ENCODE data around the gene DPP8.

- PRO-cap, 6 experiments, result no peak in any of the 6 experiments
- RAMPAGE, long total RNA, 2 experiments, result no peak in any of the 2 experiments
- RRBS, result 2% methylated on average over 4 of the region's 9 CpGs
Observed at GRCh38 chr15:65270665-65271276, 15.9 kb downstream of the PARP16 start.

DNA sequence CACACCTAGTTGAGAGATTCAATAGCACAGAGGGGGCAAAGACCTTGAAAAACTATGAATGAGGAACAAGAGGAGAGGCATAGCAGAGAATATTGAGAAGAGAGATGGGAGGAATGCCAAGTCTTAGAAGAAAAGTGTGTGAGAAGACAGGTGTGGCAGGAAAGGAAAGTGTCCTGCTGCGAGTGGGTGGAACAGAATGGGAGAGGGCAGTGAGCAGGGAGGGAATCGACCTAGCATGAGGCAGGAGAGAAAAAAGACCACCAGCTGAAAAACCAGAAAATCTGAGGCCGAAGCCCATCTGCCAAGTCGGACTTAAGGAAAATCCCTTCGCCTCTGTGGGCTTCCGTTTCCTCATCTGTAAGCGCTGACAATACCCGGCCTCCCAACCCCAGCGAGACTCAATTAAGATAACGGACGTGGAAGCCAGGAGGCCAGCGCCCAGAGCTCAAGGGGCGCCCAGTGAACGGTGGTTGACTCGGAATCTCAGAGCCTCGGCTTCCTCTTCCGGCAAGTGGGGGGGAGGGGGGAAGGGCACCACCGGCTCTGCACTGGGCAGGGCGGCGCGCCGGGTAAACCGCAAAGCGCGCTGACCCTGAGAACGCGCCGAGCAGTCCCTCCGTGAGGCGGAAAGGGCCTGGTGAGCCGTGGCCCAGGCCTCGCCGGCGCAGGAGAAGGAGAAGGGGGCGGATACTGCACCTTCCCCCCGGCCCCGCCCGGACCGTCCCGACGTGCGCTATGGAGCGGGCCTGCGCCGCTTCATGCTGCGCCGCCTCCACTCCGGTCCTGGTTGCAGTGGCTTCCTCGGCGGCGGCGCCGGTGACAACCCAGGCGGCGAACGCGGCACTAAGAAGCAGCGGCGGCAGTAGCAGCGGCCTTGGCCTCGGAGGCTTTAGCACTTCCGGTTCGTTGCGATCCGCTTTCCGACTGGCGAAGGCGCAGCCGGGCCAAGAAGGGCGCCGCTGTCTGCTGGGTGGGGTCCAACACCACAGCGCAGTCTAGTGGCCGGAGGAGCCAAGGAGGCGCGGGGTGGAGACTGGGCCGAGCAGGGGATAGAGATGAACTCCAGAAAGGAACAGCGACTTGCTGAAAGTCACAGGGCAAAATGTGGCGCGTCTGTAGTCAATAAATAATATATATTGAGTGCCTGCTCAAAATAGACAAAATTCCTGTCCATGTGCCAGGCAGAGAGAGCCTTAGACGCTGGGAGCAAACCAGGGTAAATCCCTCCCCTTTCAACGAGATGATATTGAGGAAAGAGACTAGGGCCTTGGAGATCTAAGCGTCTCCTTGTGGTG lies at the start of gene DPP8:
Gene DPP8, minus strand, starts transcription at position 900 of the 1,295 bp plus-strand sequence.
- PRO-cap, 6 experiments, result peak in 6 of 6 experiments; most common plus-strand start position 510 of the sequence (in 3); most common minus-strand start position 891 of the sequence (in 6)
- RAMPAGE, long total RNA, 2 experiments, result start-site peak on the minus strand in 2 of 2 experiments, centred at positions 873 to 876 of the sequence, 184 to 213 reads per replicate
- RRBS, result 1% methylated on average over 42 of the region's 82 CpGs

DNA sequence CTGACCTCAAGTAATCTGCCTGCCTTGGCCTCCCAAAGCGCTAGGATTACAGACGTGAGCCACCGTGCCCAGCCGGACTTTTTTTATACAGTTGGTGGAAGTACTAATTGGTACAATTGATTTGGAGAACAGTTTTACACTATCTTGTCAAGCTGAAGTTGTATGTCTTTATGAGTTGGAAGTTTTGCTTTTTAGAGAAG lies 9.1 kb downstream of the HACD3 start:
- PRO-cap, 6 experiments, result no peak in any of the 6 experiments
- RAMPAGE, long total RNA, 2 experiments, result no peak in any of the 2 experiments
- RRBS, result no CpG with 5 or more reads among the region's 4 CpGs

- PRO-cap, 6 experiments, result no peak in any of the 6 experiments
- RAMPAGE, long total RNA, 2 experiments, result no peak in any of the 2 experiments
- RRBS, result no CpG with 5 or more reads among the region's 2 CpGs
Observed at GRCh38 chr15:65550673-65551007, 20.4 kb downstream of the HACD3 start.

DNA sequence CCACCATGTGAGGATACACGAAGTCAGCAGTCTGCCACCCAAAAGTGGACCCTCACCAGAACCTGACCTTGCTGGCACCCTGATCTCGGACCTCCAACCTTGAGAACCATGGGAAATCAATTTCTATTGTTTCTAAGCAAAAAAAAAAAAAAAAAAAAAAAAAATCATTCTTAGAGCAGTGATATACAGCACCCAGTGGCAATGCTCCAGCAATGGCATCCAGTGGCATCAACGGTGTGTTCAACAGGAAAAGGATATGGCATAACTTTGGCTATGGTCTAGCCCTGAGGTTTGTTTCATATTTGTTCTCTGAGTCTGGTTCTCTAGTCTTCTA lies 19.3 kb downstream of the DENND4A start:
- PRO-cap, 6 experiments, result no peak in any of the 6 experiments
- RAMPAGE, long total RNA, 2 experiments, result no peak in any of the 2 experiments
- RRBS, result no CpG with 5 or more reads among the region's 3 CpGs

DNA sequence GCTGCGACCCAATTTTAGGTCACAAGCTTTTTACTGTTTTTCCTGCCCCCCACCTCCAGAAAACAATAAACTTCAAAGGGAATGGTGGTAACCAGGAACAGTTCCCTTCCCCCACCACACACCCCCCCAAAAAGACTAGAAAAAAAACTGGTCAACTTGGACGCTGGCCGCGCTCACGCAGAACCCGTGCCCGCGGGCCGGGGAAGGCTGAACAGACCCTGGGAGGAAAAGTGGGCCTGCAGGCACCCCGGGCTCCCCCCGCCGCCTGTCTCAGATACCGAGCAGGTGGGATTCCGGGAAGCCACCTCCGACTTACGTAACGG lies 791 bp downstream of the DENND4A start:
- PRO-cap, 6 experiments, result peak in 3 of 6 experiments; most common minus-strand start position 272 of the sequence (in 2)
- RAMPAGE, long total RNA, 2 experiments, result no peak in any of the 2 experiments
- RRBS, result 1% methylated on average over 6 of the region's 17 CpGs

- PRO-cap, 6 experiments, result no peak in any of the 6 experiments
- RAMPAGE, long total RNA, 2 experiments, result no peak in any of the 2 experiments
- RRBS, result no CpG with 5 or more reads among the region's 3 CpGs
Observed at GRCh38 chr15:65827142-65827528, 35.0 kb upstream of the DENND4A start.

- PRO-cap, 6 experiments, result no peak in any of the 6 experiments
- RAMPAGE, long total RNA, 2 experiments, result no peak in any of the 2 experiments
- RRBS, result no CpG with 5 or more reads among the region's 2 CpGs
Observed at GRCh38 chr15:65828522-65829130, 36.5 kb upstream of the DENND4A start.

DNA sequence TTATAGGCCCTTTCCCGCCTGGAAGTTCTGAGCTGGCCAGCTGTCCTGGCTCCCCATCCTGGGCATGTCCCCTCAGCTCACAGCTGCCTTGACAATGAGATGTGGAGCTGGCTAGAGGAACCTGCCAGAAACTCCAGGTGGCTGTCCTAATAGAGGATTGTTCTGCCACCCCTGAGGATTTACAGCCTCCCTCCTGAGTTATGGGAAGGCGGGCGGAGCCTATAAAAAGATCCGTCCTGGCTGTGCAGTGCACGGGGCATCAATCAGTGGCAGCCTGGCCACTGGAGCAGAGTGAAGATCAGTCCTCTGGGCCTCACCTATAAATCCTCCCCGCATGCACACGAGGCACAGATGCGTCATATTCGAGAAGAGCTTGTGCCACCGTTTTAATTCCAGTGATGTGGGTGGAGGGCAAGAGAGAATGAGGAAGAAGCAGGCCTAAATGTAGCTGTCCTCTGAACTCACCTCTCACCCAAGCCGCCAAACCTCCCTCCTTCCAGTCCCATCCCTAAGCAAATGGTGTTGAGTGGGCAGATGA lies 90.0 kb downstream of the MEGF11 start:
- PRO-cap, 6 experiments, result no peak in any of the 6 experiments
- RAMPAGE, long total RNA, 2 experiments, result no peak in any of the 2 experiments
- RRBS, result no CpG with 5 or more reads among the region's 11 CpGs

DNA sequence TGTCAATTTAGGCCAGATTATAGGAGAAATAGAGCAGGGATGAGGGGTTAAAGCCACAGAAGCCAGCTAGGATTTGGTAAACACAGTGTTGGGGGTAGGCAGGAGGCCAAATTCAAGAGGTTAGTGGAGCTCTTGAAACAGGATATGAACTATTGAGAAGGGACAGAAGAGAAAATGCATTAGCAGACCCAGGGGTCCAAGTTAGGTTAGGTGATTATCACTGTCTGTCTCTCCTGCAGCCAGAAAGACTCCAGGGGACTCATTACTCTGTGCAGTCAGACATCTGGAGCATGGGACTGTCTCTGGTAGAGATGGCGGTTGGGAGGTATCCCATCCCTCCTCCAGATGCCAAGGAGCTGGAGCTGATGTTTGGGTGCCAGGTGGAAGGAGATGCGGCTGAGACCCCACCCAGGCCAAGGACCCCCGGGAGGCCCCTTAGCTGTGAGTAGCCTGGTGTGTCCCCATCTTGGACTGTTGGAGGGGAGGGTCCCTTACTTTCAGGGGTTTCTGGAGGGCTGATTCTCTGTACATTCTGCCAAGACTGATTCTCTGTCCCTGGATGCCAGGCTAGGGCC lies 12.7 kb downstream of the SNAPC5 start:
- PRO-cap, 6 experiments, result no peak in any of the 6 experiments
- RAMPAGE, long total RNA, 2 experiments, result no peak in any of the 2 experiments
- RRBS, result no CpG with 5 or more reads among the region's 3 CpGs

GRCh38 chr15:66501735-66502187 lies 2.9 kb downstream of the RPL4 start:
- PRO-cap, 6 experiments, result no peak in any of the 6 experiments
- RAMPAGE, long total RNA, 2 experiments, result no peak in any of the 2 experiments
- RRBS, result no CpG with 5 or more reads among the region's 6 CpGs

GRCh38 chr15:66649174-66649715 lies 52.8 kb upstream of the SMAD6 start:
- PRO-cap, 6 experiments, result no peak in any of the 6 experiments
- RAMPAGE, long total RNA, 2 experiments, result no peak in any of the 2 experiments
- RRBS, result no CpG with 5 or more reads among the region's 10 CpGs

DNA sequence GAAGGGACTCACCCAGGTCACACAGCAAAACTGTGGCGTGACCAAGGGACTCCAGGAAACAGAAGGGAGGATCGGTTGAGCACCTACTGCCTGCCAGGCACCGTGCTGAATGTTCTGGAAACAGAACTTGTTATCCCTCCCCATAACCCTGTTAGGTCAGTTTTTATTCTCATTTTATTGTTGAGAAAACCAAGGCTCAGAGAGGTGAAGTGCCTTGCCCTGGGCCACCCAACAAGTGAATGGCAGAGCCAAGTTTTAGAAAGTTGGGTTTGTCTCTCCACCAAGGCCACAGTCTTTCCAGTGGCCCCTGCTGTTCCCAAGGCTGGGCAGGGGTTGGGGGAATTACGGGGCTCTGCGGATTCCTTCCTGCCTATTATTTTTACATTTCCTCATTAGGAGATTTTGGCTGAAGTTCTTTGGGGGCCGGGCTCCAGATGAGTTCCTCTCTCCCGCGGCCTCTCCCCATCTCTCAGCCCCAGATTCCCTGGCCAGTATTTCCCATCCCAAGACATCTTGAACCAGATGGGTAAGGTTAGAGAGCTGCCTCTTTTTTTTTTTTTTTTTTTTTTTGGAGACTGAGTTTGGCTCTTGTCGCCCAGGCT lies 44.1 kb upstream of the SMAD6 start:
- PRO-cap, 6 experiments, result peak in 1 of 6 experiments; most common plus-strand start position 409 of the sequence (in 1); most common minus-strand start position 318 of the sequence (in 1)
- RAMPAGE, long total RNA, 2 experiments, result no peak in any of the 2 experiments
- RRBS, result no CpG with 5 or more reads among the region's 9 CpGs

- PRO-cap, 6 experiments, result peak in 6 of 6 experiments; most common plus-strand start chr15:66701254 (in 4); most common minus-strand start chr15:66701290 (in 1)
- RAMPAGE, long total RNA, 2 experiments, result no peak in any of the 2 experiments
- RRBS, result 2% methylated on average over 26 of the region's 60 CpGs
Observed at GRCh38 chr15:66701128-66701814, 765 bp upstream of the SMAD6 start.

GRCh38 chr15:66746148-66746903 lies 44.3 kb downstream of the SMAD6 start:
- PRO-cap, 6 experiments, result peak in 1 of 6 experiments; most common minus-strand start chr15:66746343 (in 1)
- RAMPAGE, long total RNA, 2 experiments, result no peak in any of the 2 experiments
- RRBS, result no CpG with 5 or more reads among the region's 10 CpGs

DNA sequence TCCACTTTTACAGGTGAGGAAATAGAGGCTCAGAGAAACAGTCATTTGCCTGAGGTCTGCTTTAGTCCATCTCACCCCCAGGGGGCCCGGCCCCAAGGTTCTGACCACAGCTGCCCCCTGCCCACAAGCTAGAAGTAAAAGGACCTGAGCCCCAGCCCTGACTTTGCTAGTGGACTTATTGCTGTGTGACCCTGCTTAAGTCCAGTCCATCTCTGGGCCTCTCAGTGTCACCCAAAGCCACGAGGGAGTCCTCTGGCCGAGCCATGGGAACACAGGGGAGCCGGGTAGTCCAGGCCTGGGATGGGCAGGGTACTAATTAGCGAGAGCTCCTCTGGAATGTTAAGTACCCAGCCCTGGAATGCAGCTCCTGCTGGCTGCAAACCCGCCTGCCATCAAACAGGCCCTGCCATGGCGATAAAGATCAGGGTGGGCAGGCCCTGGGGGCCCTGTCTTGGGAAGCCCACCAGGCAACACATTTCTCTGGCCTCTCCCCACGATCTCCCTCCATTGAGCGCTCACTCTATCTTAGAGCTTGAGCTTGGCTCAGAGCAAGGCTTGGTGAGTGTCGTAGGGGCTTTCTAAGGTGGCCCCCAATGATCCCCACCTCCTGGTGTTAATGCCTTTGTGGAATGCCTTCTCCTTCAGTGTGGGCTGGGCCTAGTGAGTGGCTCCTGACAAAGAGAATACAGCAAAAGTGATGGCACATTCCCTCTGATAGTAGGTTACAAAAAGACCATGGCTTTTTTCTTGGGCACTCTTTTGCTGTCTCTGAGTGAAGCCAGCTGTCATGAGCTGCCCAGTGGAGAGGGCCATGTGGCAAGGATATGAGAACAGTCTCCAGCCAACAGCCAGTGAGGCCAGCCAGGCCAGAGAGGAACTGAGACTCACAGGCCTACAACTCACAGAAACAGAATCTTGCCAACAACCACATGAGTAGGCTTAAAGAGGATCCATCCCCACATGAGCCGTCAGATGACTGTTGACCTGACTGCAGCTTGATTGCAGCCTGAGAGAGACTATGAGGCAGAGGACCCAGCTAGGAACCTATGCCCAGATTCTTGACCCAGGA lies 133.1 kb downstream of the SMAD6 start:
- PRO-cap, 6 experiments, result no peak in any of the 6 experiments
- RAMPAGE, long total RNA, 2 experiments, result no peak in any of the 2 experiments
- RRBS, result no CpG with 5 or more reads among the region's 11 CpGs

- PRO-cap, 6 experiments, result no peak in any of the 6 experiments
- RAMPAGE, long total RNA, 2 experiments, result no peak in any of the 2 experiments
- RRBS, result no CpG with 5 or more reads among the region's 6 CpGs
Observed at GRCh38 chr15:67061998-67062912, 3.1 kb upstream of the SMAD3 start.

DNA sequence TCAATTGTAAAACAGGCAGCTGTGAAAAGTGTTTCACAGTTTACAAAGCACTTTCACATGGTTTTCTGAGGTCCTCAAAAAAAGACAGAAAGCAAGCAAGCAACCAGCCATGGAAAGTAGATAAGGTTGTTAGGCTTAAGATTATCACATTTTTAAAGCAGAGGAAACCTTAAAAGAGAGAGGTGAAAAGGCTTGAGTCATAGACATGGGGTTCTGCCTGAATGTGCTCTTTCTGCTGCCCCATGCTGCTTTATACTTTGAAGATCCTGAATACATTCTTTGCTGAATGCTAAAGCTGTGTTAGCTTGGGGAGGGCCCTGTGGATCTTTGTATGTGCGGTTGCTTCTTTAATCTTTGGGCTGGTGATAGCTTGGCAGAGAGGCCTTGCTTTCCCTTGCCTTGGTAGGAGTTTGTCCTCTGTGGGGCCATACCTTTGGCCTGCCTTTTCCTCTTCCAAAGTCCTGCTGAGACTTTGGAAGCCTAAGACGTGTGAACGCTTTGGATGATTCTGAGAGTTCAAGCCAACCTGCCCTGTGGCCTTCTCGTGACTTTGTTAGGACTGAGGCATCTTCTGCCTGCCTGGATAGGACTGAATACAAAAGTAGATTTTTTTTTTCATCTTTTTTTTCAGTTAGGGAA lies 2.7 kb downstream of the SMAD3 start:
- PRO-cap, 6 experiments, result no peak in any of the 6 experiments
- RAMPAGE, long total RNA, 2 experiments, result no peak in any of the 2 experiments
- RRBS, result no CpG with 5 or more reads among the region's 4 CpGs

DNA sequence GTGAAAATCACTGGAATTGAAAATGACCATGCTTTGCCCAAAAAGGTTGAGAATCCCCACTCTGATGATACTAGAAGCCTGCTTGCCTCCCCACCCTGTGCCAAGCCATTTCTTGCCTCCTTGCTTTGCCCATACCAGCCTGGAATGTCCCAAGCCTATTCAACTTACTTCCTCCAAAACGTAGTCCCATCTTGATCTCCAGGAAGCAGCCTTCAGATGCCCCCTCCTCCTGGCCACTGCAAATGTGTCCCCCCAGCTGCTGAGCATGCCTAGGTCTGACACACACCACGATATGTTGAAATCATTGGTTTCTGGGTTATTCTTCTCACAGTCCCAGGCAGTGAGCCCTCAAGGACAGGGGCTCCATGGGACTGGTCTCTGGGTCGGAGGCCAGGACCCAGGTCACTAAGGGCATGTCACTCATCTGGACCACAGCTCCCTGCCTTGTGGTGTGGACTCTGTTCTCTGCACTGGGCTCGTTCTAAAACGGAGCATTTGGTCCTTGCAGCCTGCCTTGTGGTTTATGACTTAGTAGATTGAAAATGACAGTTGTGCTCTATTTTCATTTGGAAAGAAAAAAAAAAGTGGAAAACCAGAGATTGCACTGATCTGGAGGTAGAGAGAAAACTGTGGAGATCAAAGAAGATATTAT lies 43.0 kb downstream of the SMAD3 start:
- PRO-cap, 6 experiments, result no peak in any of the 6 experiments
- RAMPAGE, long total RNA, 2 experiments, result no peak in any of the 2 experiments
- RRBS, result no CpG with 5 or more reads among the region's 5 CpGs

DNA sequence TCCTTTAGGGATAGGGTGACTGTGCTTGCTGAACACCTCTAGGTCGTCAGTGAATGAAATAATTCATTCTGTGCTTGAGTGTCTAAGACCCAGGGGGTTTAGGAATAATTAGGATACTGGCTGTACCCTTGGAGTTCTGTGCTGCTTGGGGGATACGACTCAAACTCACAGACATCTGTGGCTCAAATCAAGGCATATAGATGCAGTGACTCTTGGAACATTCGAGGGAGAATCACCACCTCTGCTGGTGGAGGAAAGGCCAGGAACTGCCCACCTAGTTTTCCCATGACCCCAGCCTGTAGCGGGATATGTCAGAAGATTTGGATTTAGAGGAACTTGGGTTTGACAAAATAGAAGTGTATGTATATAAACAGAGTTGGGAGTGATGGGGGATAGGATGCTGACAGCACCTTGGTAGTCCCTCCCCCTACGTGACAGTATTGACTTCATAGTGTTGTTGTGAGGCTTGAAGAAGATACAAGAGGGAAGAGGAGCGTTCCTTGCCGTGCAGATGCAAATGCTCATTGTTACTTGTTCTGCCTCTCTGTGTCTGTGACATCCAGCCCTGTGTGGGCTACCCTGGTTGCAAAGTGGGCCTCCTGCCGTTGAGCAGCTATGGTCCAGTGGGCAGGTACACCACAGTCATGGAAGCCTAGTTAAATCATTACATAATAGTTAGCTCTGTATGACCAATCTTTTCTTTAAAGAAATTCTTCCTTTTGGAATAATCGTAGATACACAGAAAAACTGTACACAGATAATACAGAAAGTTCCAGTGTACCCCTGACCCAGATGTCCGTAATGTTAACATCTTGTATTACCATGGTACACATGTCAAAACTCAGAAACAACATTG lies 44.9 kb downstream of the SMAD3 start:
- PRO-cap, 6 experiments, result no peak in any of the 6 experiments
- RAMPAGE, long total RNA, 2 experiments, result no peak in any of the 2 experiments
- RRBS, result no CpG with 5 or more reads among the region's 10 CpGs

Measured in heart left ventricle (tissue), 7 donors.